Adrenal gland (tissue), 7 donors: Measurements from ENCODE around the gene ERLEC1.

GRCh38 chr2:47271961-47273227 is 96.1 kb upstream of the CALM2 start:
- PRO-cap, 3 experiments: peak in 2 of 3 experiments; most common plus-strand start chr2:47272368 (in 2); most common minus-strand start chr2:47272474 (in 2)
- RAMPAGE, long total RNA, 4 experiments: no peak in any of the 4 experiments
- RRBS: 0% methylated on average over 5 of the region's 55 CpGs

DNA sequence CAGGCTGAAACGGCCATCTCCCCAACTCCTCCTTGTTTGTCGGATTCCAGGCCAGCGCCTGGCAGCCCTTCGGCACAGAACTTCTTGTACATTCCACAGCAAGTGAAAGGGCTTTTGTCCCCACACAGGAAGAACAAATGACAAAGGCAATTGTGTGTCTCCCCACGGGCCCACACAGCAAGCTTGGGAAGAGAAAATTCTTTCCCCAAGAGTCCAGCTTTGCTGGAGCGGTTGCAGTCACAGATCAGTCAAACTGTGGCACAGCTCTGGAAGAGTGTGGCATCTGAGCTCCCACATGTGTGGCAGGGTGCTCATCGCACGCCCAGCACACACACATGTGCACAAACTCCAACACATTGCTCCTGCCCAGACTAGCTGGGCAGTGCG is 58.0 kb upstream of the EPCAM start:
- PRO-cap, 3 experiments: no peak in any of the 3 experiments
- RAMPAGE, long total RNA, 4 experiments: no peak in any of the 4 experiments
- RRBS: no CpG with 5 or more reads among the region's 9 CpGs

- PRO-cap, 3 experiments: peak in 3 of 3 experiments; most common plus-strand start chr2:47345181 (in 2); most common minus-strand start chr2:47345358 (in 3)
- RAMPAGE, long total RNA, 4 experiments: start-site peak on the plus strand in 1 of 4 experiments, at chr2:47345127-47345161 at its widest, 8 reads per replicate
- RRBS: no CpG with 5 or more reads among the region's 17 CpGs
These were observed 24.0 kb upstream of the EPCAM start for GRCh38 chr2:47344778-47345881.

DNA sequence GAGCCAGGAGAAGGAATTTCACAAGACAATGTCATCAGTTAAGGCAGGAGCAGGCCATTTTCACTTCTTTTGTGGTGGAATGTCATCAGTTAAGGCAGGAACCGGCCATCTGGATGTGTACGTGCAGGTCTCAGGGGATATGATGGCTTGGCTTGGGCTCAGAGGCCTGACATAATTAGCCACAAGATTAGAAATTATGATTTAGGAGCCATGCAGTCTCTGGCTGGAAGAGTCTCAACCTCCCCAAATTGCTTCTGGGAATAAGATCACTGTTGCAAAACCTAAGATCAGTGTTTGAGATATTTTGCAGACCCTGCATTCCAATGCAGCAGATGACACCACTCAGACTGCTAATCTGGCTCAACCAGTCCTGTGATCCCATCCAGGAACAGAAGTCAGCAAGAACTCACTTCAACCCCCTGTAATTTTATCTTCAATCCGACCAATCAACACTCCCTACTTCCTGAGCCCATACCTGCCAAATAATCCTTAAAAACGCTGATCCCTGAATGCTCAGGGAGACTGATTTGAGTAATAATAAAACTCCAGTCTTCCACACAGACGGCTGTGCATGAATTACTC is 84.3 kb upstream of the MSH6 start:
- PRO-cap, 3 experiments: no peak in any of the 3 experiments
- RAMPAGE, long total RNA, 4 experiments: no peak in any of the 4 experiments
- RRBS: no CpG with 5 or more reads among the region's 5 CpGs

- PRO-cap, 3 experiments: no peak in any of the 3 experiments
- RAMPAGE, long total RNA, 4 experiments: no peak in any of the 4 experiments
- RRBS: no CpG with 5 or more reads among the region's 2 CpGs
These were observed 38.0 kb downstream of the FBXO11 start for GRCh38 chr2:47868269-47868766.

DNA sequence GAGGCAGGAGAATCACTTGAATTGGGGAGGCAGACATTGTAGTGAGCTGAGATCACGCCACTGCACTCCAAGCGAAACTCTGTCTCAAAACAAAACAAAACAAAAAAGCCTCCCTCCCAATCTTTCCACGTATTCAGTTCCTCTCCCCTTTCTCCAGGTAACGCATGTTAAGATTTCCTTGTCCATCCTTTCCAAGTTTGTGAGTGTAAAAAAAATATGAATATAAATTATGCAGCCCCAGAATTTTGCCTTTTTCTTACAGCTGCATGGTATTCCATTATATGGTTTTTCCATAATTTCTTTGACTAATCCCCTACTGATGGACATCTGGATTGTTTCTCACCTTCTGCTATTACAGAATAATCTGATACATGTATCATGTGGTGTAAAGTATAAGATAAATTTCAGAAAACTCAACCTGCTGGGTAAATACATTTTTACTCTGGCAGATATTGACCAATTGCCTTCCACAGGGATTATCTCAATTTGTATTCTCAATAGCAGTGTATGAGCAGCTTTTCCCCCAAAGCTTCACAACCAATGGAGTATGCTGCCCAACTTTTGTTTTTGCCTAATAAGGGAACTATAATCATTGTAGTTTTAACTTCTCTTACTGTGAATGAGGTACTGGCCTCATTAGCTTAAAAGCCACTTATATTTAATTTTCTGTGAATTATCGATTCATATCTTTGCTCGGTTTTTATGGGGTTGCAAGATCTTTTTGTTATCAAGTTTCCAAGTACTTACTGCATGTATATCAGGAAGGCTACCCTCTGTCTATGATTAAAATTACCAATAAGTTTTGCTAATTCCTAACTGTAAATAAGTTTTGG is 27.2 kb downstream of the FBXO11 start:
- PRO-cap, 3 experiments: no peak in any of the 3 experiments
- RAMPAGE, long total RNA, 4 experiments: no peak in any of the 4 experiments
- RRBS: no CpG with 5 or more reads among the region's 6 CpGs

- PRO-cap, 3 experiments: no peak in any of the 3 experiments
- RAMPAGE, long total RNA, 4 experiments: no peak in any of the 4 experiments
- RRBS: no CpG with 5 or more reads among the region's 5 CpGs
These were observed 26.4 kb downstream of the FBXO11 start for GRCh38 chr2:47879735-47880499.

DNA sequence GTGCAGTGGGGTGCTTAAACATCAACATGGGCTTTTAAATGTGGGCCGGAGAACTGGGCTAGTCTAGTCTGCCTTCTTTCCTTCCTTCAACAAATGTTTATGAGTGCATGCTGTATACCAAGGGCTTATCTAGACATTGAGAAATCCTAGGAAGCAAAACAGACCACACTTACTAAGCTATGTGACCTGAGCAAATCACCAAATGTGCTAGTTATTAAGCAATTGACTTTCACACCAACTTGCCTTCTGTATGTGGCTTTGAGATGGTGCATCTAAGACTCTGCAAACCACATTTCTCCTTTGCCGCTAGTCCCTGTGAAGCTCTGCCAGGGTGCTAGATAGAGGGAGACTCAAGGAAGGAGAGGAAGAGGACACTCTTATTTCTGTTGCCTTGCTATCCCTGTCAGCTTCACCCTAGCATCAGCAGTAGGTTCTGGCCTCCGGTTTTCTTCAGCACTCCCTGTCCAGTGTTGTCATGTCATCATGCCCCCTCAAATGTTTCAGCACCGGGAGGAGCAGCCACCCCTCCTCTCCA is 201.2 kb upstream of the FOXN2 start:
- PRO-cap, 3 experiments: no peak in any of the 3 experiments
- RAMPAGE, long total RNA, 4 experiments: no peak in any of the 4 experiments
- RRBS: 50% methylated on average over 1 of the region's 4 CpGs

DNA sequence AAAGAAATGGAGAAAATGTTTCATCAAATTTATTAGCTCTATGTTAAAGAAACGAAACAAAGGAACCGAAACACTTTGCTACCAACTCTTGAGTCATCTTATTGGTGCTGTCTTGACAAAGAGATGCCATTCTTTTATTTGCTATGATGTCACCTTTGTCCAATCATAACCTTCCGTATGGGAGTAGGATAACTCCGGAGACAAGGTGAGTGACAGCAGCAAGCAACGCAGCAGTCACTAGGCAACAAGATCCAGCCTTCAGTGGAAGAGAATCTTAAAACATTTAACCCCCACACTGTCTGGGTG is 42.4 kb upstream of the PPP1R21 start:
- PRO-cap, 3 experiments: no peak in any of the 3 experiments
- RAMPAGE, long total RNA, 4 experiments: no peak in any of the 4 experiments
- RRBS: no CpG with 5 or more reads among the region's 5 CpGs

- PRO-cap, 3 experiments: no peak in any of the 3 experiments
- RAMPAGE, long total RNA, 4 experiments: no peak in any of the 4 experiments
- RRBS: no CpG with 5 or more reads among the region's 22 CpGs
These were observed 19.9 kb upstream of the PPP1R21 start for GRCh38 chr2:48420439-48421244.

DNA sequence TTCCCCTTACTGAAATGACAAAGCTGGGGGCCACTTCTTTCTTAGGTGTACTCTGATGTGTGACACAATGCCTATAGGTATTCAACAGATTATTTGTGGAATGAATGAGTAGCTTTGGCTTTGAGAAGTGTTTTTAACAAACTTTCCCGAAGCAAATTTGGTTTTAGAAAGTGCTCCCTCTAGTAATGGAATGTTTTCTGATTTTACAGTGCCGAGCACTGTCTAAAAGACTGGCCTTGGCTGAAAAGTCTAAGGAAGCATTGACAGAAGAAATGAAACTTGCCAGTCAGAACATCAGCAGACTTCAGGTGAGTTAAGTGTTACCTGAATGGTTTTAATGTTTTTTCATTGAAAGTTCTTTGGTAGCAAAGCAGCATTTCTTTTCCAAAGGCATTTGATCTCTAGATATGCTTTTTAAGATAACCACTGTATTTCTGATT is 20.1 kb upstream of the STON1 start:
- PRO-cap, 3 experiments: no peak in any of the 3 experiments
- RAMPAGE, long total RNA, 4 experiments: no peak in any of the 4 experiments
- RRBS: no CpG with 5 or more reads among the region's 2 CpGs

DNA sequence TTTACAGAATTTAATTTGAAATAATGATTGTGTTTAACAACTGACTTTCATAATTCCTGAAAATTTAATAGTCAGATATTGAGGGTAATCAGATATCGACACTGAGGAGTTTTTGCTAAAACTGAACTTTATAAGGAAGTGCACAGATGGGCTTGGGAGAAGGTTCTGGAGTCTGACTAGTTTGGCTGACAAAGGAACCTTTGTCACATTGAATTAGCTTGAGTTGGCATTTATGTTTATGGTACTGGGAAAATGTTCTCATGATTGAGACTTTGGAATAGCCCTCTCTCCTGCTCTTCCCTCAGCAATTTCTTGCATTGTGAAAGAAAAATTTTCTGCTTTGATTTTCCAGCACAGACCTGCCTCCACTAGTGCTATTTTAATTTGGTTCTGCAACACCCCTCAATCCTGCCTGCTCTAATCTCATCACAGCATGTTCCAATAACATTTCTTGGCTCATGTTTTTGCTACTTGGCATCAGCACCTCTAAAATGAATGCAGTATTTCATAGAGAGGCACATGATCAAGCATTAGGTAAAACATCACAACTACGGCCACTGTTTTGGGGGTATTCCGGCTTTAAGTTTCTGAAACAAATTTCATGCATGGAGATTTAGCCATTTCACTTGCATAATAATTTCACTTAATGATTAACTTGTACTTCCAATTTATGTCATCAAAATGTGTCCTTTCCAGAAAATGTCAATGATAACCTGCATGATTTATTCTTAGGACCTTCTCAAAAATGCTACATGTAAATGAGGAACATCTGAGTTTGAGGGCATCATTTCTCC is 134.0 kb upstream of the FSHR start:
- PRO-cap, 3 experiments: no peak in any of the 3 experiments
- RAMPAGE, long total RNA, 4 experiments: no peak in any of the 4 experiments
- RRBS: no CpG with 5 or more reads among the region's 3 CpGs

DNA sequence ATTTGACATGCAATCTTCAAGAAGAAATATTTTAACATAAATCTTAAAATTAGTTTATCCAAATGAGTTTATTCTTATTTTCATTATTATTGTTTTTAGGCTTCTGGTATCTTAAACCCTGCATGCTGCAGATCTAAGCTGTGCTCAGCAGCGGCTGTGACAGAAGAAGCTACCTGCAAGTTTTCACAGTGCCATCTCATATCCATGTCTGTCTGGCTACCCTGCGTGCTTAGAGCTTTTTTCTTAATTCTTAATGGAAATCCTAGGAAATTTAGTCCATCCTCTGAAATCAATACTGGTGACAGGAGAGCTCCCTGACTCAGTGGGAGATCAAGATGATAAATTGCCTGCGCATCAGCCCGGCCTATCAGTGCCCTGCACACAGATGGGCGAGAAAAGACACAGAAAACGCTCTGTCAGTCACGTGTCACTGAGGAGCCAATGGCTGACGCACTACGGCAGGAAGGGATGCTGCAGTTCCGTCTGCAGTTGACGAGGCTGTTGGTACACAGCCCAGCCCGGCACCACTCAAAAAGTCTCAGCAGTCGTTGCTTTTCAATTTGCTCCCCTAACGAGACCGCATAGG is 819.6 kb upstream of the FSHR start:
- PRO-cap, 3 experiments: no peak in any of the 3 experiments
- RAMPAGE, long total RNA, 4 experiments: no peak in any of the 4 experiments
- RRBS: no CpG with 5 or more reads among the region's 15 CpGs

DNA sequence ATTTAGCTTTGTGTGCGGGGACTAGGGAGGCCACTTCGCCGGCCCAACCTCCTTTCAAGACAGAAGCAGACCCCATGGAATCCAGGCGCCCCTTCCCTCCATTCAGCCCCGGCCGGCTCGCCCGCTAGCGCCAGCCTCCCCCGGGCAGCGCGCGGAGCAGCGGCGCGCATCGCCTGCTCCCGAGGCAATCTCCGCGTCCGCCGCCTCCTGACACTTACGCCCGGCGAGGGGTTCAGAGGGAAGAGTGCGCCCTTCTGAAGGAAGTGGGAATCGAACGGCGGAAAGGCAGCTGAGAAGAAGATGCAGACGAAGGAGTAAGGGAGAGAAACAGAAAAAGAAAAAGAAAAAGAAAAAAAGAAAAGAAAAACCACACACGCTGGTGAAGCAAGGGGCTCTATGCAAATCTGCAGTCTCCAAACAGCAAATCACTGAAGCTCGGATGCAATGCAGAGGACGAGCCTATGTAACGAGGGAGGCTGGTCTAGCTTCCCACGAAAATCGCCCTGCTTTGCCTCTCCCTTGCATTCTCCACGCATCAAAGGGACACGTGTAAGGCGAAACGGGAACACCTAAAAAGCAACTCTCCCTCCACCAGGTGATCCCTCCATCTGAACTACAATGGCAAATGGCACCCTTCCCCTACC is 684.4 kb downstream of the NRXN1 start:
- PRO-cap, 3 experiments: no peak in any of the 3 experiments
- RAMPAGE, long total RNA, 4 experiments: no peak in any of the 4 experiments
- RRBS: 2% methylated on average over 17 of the region's 40 CpGs

GRCh38 chr2:51012732-51013468 is 19.0 kb downstream of the NRXN1 start:
- PRO-cap, 3 experiments: no peak in any of the 3 experiments
- RAMPAGE, long total RNA, 4 experiments: no peak in any of the 4 experiments
- RRBS: no CpG with 5 or more reads among the region's 5 CpGs

GRCh38 chr2:51349895-51350593 is 318.1 kb upstream of the NRXN1 start:
- PRO-cap, 3 experiments: no peak in any of the 3 experiments
- RAMPAGE, long total RNA, 4 experiments: no peak in any of the 4 experiments
- RRBS: no CpG with 5 or more reads among the region's 2 CpGs

GRCh38 chr2:53353475-53353854 is 414.1 kb upstream of the CHAC2 start:
- PRO-cap, 3 experiments: no peak in any of the 3 experiments
- RAMPAGE, long total RNA, 4 experiments: no peak in any of the 4 experiments
- RRBS: no CpG with 5 or more reads among the region's 3 CpGs

DNA sequence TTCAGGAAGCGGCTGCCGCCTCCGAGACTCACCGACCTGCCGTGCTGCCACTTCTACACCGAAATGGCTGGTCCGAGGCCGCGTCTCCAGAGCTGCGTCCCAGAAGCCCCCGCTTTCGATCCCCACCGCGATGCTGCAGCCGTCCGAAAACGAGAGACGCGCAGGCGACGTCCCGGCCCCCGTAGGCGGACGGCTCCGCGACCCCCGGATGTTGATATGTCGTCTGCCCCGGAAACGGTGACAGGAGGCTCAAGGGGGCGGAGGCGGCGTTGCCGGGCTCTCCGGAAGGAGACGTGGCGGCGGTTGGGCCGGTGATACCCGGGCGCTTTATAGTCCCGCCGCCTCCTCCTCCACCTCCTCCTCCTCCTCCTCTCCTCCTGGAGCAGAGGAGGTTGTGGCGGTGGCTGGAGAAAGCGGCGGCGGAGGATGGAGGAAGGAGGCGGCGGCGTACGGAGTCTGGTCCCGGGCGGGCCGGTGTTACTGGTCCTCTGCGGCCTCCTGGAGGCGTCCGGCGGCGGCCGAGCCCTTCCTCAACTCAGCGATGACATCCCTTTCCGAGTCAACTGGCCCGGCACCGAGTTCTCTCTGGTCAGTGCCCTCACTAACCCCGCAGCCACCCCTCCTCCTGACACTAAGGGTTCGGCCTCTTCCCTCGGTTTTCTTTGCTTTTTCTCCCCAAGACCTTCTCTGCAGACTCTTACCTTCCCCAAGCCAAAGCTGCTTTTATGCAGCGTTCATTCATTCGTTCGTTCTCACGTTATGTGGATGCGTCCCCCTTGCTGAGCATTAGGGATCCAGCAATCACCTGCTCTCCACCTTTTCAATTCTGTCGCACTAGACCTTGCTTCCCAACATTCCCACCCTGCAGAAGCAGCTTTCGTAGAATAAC is at the start of gene ERLEC1:
ERLEC1 (plus strand) TSS at position 260 of the 889 bp plus-strand sequence.
- PRO-cap, 3 experiments: peak in 3 of 3 experiments; most common plus-strand start position 260 of the sequence (in 3); most common minus-strand start position 64 of the sequence (in 3)
- RAMPAGE, long total RNA, 4 experiments: start-site peak on the plus strand in 4 of 4 experiments, centred at positions 263 to 363 of the sequence, 151 to 4,939 reads per replicate; start-site peak on the minus strand in 3 of 4 experiments, centred at positions 92 to 168 of the sequence, 25 to 322 reads per replicate
- RRBS: under 1% methylated on average over 16 of the region's 75 CpGs

DNA sequence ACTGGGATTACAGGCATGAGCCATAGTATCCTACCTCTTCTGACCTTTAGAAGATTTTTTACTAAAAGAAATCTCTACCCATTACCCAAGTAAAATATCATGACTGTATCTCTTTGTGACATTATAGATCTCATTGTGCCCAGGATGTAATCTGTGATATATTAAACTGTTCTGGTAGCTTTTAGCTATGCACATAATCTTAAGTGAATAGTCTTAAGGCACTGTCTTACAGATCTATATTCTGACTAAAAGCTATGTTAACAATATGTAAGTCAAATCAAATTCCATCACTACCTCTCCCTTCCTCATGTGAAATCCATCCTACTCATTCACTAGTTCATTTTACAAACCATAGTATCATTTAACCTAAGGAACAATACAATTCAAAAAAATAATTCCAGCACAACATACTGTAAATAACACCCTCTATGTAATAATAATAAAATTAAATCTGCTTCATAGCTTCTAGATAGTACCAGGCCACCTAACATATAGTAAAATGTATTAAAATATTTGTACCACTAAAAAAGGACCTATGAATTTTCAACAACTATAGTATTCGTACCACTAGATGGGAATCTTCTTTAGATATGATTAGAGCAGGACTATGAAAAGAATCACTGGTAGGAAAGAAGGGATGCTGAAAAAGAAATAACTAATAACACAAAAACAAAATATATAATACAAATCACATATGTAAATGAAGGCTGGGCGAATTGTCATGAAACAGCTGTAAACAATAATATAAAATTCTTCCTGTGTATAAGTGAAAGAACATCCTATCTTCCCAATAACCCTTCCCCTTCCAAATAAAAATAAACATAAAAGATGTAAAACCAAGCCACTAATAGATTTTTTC is 53.2 kb upstream of the GPR75 start:
- PRO-cap, 3 experiments: no peak in any of the 3 experiments
- RAMPAGE, long total RNA, 4 experiments: no peak in any of the 4 experiments
- RRBS: no CpG with 5 or more reads among the region's 2 CpGs

- PRO-cap, 3 experiments: no peak in any of the 3 experiments
- RAMPAGE, long total RNA, 4 experiments: no peak in any of the 4 experiments
- RRBS: no CpG with 5 or more reads among the region's 20 CpGs
These were observed 5.6 kb downstream of the PSME4 start for GRCh38 chr2:53964810-53965891.